ENCODE measurements around the gene OCSTAMP.

- PRO-cap: no peak
Observed at GRCh38 chr20:46550602-46550712, at the start of gene OCSTAMP. TSS of gene OCSTAMP (minus strand) at chr20:46550654.

DNA sequence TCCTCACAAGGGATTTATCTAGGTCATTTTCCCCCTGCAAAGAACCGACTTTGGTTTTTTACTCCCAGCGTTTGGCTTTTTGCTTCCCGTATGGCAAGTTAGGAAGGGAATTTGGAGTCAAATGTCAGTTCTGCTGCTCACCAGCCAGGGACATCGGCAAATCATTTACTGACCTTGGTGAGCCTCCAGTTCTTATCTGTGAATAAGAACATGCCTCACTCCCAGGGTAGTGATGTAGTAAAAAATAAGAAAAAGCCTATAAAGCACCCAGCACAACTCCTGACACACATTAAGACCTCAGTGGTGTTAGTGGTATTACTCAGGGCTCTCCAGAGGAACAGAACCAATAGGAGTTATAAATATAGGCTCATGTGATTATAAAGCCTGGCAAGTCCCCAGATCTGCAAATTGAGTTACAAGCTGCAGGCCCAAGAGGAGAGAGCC, 71.5 kb upstream of the EYA2 start:
- PRO-cap: no peak

DNA sequence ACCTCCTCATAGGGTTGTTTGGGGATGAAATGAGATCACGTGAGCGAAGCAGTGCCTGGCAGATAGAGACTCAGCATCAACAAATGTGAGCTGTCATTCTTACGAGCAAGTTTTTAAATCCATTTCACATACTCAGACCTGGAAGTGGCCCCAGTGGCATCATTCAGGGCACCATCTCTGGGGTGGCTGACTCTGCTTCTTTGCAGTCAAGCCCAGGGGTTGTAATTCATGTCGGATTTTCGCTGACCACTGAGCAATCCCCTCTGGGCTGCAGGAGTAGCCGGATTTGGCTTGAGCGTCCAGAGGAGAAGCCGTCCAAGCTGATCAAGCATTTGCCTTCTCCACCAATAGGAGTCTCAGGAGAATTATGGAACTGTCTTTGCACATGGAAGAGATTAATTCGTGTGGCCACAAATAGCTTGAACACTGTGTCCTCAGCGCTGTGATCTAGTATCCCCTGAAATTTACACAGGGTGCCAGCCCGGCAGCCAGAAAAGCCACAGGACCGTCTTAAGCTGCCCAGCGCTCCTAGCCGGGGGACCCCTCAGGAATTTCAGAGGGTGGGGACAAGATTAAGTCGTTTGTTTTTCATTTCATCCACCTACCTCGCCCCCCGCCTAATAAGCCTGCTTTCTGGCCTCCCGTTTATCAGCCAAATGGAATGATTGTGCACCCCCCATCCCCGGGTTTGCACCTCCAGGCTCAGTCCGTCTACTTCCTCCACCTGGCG, 37.0 kb downstream of the EYA2 start:
- PRO-cap: no peak

DNA sequence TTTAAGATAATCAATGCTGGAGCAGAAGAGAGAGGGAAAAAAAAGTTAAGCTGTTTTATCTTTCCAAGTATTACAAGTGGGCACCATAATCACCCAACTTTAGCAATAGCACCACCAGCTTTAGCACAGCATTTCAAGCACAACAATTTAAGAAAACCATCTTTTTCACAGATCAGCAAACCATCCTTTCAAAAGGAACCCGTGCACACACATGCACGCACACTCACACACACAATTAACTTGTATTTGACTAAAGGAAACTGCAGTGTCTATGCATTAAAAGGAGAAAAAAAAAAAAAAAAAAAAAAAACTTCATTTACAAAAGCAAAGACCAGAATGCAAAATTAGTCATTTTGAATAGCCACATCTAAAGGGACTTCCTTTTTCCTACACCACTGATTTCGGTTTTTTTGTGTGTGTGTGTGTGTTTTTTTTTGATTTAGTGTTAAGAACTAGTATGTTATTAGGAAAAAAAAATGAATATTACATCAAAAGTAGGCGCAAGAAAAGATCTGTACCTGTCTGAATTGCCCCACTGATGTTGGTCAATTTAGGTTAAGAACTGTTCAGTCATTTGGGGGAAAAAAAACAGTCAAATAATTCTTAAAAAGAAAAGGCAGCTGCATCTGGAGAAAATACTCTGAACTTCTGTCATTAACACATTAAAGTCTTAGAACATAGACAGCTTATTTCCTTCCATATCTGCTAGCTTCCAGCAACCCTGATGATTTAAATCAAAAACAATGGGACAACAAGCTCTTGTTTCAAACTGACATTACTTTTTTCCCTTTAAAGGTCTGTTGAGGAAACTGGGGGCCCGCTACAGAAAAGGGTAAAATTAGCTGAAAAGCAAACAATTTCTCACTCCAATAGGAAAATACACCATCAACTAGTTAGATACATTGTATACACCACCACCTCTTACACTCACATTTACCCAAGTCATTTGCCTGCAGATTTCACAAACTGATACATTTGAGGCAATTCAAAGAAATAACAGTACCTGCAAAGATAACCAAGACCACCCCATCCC, 6.1 kb downstream of the ZMYND8 start:
- PRO-cap: no peak

GRCh38 chr20:47352056-47353156, 4.1 kb downstream of the ZMYND8 start:
- PRO-cap: no peak

DNA sequence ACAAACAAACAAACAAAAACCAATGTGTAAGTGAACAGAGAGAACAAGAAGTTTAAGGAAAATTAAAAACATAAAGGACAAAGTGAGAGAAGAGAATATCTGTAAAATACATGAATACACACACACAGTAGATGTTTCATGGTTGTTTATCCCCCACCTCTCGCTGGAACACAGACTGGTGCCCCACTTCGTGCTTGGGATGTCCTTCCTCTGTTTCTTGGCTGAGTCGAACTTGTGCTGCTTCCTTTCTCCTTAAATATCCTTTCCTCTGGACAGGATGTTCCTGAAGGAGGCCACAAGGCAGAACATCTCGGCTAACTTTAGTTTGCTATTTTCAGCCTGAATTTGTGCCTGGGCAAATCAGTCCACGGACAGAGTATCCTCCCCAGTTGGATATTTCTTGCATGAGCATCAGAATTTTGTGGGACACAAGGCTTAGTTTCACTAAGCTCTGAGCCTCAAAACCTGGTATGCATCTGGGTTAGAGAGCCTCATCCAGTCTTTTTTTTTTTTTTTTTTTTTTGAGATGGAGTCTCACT, 54.7 kb upstream of the ZMYND8 start:
- PRO-cap: no peak

DNA sequence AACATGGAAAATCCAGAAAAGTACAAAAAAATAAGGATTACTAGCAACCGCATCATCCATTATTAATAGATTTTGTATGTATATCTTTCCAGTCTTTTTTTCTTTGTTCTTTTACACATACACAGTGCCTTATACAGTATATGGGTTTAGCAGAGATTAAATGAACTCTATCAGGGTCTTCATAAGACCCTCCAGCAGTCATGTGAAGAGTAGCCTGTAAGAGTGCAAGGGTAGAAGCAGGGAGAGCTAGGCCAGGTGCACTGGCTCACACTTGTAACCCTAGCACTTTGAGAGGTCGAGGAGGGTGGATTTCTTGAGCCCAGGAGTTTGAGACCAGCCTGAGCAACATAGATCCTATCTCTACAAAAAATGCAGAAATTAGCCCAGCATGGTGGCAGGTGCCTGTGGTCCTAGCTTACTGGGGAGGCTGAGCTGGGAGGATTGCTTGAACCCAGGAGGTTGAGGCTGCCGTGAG, 31.7 kb downstream of the NCOA3 start:
- PRO-cap: no peak

- PRO-cap: no peak
Observed at GRCh38 chr20:47576389-47577206, 74.9 kb downstream of the NCOA3 start.

DNA sequence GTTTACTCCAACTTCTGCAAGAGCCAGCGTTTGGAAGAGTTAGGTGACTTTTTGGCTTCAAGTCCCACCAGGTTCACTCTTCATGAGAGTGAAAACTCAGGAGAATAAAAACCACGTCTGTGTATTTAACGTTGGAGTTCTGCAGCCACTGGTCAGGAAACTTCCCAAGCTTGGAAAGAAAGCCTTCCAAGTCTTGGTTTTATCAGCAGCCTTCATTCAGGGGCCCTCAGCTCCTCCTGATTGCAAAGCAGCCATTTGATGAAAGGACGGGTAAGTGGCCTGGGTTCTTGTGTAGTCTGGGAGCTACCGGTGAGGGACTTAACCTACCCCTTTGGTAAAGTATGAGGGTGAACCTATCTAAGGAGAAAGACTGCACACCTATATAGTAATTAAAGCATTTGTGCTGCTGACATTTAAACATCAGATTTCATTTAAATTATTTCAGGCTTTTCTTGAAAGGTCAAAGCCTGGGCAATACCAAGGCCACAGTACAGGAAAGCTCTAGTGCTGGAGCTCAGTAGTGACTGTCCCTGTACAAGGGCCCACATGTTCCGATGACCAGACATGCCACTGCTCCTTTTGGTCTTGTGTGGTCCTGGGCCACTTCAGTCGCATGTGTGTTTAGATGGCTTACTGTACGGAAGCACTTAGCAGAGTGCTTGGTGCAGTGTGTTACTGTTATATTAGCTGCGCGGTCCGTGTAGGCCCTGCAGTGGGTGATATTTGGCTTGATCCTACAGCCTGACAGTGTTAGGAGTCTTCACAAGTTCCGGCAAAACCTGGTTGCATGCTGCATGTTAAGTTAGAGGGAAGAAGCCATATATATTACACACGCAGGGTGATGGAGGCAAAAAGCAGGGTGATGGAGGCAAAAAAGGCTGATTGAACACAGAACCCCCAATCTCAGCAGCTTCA, 123.0 kb downstream of the SULF2 start:
- PRO-cap: no peak

DNA sequence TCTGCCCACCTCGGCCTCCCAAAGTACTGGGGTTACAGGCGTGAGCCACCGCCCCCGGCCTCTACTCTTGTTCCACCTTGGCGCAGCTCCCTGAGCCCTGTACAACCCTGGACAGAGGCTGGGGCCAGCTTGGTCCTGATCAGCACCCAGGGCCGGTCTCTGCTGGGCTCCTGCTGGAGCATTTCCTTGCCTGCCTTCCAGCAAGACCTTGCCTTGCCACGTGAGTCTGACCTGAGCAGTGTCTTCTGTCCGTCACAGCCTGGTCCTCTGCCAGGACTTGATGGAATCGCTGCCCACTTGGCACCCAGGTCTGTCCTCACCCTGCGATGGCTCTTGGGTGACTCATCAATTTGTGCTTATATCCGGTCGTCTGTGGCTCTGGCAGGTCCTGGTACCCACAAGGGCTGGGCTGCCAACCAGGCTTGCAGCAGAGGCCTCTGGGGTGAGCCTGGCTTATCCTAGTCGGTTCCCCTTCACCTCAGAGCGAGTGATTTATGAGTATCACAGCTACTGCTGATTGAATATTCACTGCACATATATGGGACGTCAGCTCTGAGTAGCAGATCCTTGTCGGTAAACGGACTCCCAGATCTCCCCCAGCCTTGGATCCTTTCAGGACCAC, 10.0 kb upstream of the SULF2 start:
- PRO-cap: no peak

GRCh38 chr20:48667040-48667515, 160.7 kb downstream of the PREX1 start:
- PRO-cap: no peak

DNA sequence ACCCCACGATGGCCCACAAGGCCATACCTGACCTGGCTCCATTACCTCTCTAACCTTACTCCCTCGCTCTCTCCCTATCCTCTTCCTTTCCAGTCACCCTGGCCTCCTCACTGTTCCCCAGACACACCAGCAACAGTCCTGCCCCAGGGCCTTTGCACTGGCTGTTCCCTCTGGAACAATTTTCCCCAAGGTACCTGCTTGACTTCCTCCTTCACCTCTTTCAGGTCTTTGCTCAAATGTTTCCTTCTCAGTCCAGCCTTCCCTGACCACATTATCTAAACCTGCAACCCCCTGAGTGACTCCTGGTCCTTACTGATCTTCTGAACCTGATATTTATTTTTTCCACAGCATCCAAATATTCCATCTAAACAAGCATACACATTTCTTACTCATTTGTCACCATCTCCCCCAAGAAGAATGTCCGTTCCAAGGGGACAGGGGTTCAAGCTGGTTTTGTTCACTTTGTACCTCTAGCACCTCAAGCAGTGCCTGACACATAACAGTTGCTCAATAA, 107.8 kb downstream of the PREX1 start:
- PRO-cap: no peak

DNA sequence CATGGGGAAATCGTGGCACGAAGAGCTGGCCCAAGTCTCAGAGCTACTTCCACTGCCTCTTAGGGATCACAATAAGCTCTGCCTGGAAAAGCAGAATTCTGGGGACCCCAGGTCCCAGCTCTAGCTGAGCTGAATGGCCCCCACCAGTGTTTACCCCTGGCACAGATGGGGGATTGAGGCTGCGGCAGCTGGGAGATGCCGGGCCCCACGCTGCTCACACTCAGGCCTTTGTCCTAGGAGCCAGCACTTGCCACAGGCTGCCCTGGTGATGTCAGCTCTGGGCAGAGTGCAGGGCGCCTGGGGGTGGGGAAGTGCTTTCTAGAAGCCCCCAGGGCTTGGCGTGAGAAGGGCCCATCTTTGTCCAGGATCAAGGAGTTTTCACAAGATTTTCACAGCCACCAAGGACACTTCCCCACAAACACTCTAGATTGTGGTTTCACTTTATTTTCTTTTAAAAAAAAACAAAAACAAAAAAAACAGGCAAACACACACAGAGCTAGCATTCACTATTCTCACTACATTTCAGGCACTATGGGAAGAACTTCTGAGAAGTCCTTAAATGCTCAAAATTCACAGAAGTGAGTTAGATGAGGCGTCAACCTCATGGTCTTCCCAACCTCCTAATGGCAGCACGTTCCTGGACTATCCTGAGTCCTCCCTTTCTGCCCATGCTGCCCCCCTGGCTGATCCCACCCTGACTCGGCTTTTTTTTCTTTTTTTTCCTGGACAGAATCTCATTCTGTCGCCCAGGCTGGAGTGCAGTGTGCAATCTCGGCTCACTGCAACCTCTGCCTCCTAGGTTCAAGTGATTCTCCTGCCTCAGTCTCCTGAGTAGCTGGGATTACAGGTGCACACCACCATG, 99.2 kb downstream of the PREX1 start:
- PRO-cap: no peak

- PRO-cap: no peak
Observed at GRCh38 chr20:48737283-48738136, 90.3 kb downstream of the PREX1 start.

GRCh38 chr20:48767596-48767986, 60.2 kb downstream of the PREX1 start:
- PRO-cap: no peak

- PRO-cap: no peak
Observed at GRCh38 chr20:48772293-48772999, 55.4 kb downstream of the PREX1 start.

DNA sequence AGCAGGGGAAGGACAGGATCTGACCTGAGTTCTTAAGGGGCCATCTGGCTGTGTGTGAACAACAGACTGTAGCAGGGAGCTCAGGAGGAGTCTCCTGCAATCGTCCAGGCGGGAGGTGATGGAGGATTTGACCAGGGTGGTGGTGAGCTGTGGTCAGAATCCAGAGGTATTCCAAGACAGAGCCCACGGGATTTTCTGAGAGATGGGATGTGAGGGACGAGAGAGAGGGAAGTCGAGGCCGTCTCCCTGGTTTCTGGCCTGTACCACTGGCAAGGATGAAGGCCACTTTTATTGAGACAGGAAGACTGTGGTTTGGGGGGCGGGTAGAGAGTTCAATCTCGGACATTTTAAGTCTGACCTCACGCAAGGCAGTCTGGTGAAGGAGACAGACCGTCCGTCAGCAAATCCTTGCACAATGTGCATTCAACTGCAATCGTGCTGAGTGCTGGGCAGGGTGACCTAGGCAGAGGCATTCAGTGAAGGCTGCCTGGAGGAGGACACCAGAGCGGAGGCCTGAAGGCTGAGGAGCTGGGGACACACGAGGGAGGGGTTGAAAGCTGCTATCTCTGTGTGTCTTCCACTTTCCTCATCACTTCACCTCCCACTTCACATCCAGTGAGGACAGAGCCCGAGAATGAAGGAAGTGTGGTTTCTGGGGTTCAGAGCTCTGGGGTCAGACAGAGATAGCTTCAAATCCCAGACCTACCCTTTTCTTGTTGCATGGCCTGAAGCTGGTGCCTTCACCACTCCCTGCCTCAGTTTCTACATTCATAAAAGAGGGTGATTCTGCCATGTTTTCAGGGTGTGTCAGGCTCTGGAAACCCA, 53.8 kb downstream of the PREX1 start:
- PRO-cap: no peak

DNA sequence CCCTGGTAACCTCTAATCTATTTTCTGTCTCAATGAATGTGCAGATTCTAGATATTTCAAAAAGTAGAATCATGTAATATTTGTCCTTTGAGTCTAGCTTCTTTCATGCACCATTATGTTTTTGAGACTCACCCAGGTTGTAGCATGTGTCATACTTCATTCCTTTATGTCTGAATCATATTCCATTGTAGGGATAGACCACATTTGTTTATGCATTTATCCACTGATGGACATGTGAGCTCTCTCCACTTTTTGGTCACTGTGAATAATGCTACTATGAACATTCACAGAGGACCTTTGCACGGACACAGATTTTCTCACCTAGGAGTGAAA, 24.2 kb upstream of the ARFGEF2 start:
- PRO-cap: no peak

GRCh38 chr20:48913729-48914239, 7.7 kb upstream of the ARFGEF2 start:
- PRO-cap: no peak

DNA sequence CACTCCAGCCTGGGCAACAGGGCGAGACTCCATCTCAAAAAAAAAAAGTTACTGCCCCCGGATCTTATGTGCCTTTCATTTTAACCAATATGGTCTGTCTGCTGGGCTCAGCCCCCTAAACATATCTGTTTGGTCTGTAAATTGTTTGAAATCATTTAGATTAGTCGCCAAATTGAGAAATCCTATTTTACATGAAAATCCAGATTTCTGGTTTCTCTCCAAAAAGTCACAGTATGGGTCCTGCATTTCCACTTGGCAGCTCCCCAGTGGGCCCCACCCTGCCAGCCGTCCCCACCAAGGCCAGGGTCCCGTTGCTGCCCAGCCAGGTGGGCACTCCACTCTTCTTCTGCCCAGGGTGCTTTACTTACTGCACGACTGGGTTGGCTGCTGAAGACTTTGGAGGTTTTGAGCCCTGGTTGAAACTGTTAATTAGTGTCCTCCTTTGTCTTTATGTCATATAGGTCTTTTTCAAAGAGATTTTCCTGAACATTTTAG, 50.4 kb downstream of the ARFGEF2 start:
- PRO-cap: no peak